Stomach (tissue), 7 donors: ENCODE results near the gene TAFA3.

- PRO-cap: no peak
- RAMPAGE, long total RNA, 5 experiments: no peak in any of the 5 experiments
- RRBS: no CpG with 5 or more reads among the region's 2 CpGs
Measured at GRCh38 chr1:110962794-110963173, 938 bp downstream of the LRIF1 start.

GRCh38 chr1:111221487-111222126 lies 5.9 kb upstream of the CHI3L2 start:
- PRO-cap: no peak
- RAMPAGE, long total RNA, 5 experiments: no peak in any of the 5 experiments
- RRBS: no CpG with 5 or more reads among the region's 5 CpGs

GRCh38 chr1:111454185-111454517 lies 4.9 kb downstream of the ATP5PB start:
- PRO-cap: no peak
- RAMPAGE, long total RNA, 5 experiments: no peak in any of the 5 experiments
- RRBS: no CpG with 5 or more reads among the region's 2 CpGs

GRCh38 chr1:111470858-111471630 lies 2.7 kb upstream of the C1orf162 start:
- PRO-cap: no peak
- RAMPAGE, long total RNA, 5 experiments: no peak in any of the 5 experiments
- RRBS: no CpG with 5 or more reads among the region's 4 CpGs

GRCh38 chr1:111485671-111486125 lies 11.9 kb downstream of the C1orf162 start:
- PRO-cap: no peak
- RAMPAGE, long total RNA, 5 experiments: no peak in any of the 5 experiments
- RRBS: no CpG with 5 or more reads among the region's 4 CpGs

GRCh38 chr1:111488578-111489147 lies 14.8 kb downstream of the ADORA3 start:
- PRO-cap: no peak
- RAMPAGE, long total RNA, 5 experiments: start-site peak on the minus strand in 1 of 5 experiments, at chr1:111488776-111488864 at its widest, 12 reads per replicate
- RRBS: no CpG with 5 or more reads among the region's 10 CpGs

- PRO-cap: unidirectional peak, minus-strand start at chr1:111501847
- RAMPAGE, long total RNA, 5 experiments: no peak in any of the 5 experiments
- RRBS: no CpG with 5 or more reads among the region's 5 CpGs
Measured at GRCh38 chr1:111501715-111502182, 1.7 kb downstream of the ADORA3 start.

GRCh38 chr1:111508244-111508599 lies 4.8 kb upstream of the ADORA3 start:
- PRO-cap: unidirectional peak, minus-strand start at chr1:111508282
- RAMPAGE, long total RNA, 5 experiments: no peak in any of the 5 experiments
- RRBS: no CpG with 5 or more reads among the region's 12 CpGs

DNA sequence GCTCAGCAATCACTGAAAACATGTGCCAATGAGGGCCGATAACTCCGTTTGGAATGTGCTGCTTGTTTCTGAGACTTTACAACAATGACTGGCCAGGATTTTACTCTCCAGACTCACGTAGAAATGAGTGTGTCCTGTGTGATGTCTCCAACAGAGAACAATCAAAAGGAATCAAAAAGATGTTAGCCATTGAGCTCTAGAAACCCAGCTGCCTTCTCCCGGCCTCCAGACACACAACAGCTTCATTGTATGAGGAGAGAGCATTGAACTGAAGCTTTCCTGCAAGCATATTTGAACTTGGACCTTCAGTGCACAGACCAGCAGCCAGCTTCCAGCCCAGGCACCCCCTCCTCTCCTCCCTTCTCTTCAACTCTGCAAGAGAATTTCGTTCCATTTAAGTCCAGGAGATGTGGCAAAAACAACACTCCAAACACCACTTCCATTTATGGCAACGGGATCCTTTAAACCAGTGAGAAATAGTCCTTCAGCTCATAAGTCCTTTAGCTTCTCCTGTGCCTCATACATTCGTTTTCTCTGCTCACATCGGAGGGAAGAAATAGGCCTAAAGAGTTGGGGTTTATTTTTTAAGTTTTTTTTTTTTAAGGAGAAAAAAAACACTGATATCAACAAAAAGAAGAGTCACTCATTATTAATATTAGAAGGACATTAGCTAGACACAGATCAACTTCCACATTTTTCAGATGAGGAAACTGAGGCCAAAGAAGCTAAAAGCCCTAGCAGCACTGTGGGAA lies 32.4 kb upstream of the ADORA3 start:
- PRO-cap: unidirectional peak, minus-strand start at position 368 of the sequence
- RAMPAGE, long total RNA, 5 experiments: no peak in any of the 5 experiments
- RRBS: no CpG with 5 or more reads among the region's 8 CpGs

DNA sequence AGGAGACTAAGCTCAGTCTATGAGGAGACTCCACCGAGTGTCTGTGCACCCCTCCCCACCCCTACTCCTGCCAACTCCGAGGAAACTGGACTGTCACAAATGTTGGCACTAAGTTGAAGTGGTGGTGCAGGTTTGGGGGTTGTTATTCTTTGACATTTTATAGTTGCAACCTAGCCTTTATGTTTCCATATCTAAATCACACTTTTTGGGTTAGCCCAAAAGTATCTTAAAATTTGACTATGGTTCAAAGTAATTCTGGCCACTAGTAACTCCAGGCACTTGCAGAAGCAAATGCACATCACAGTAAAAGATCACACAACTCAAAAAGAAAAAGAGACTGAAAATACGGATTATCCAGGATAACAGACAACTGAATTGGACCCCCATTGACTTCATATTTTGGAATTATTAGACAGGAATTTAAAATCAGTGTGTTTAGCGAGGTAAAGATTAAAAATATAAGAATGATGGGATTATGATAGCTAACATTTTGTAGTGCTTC lies 48.4 kb downstream of the RAP1A start:
- PRO-cap: no peak
- RAMPAGE, long total RNA, 5 experiments: start-site peak on the plus strand in 1 of 5 experiments, centred at position 429 of the sequence, 6 reads per replicate
- RRBS: no CpG with 5 or more reads among the region's 4 CpGs

DNA sequence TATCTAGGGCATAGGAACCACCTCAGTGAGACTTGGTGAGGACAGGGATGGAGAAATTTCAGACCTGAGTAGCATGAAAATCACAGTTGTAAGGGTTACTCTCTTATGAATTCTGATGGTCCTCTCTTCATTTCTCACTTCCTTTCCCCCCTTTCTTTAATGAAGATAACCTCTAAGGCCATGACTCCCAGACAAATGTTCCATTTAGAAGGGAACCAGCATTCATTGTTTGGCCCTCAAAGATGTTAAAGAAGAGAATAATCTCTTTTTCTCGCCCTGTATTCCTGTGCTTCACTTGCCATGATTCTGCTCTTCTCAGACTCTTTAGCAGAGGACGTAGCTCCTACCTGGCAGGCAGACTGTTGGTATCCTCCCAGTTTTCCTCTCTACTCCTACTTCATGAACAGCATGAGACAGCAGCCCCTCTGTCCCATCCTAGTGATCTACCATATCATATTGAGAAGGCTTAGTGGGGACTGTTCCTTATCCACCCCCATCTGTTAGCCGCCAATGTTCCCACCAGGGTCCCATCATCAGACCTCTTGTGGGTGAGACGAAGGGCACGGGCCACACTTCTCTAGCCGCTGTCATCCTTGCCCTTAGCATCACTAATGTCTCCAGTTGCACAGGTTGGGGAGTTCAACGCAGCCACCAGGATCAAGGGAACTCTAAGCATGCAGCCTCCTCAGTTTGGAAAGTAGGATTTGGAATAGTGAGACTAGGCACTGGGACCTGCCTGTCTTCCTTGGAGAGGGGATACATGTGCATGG lies 20.3 kb downstream of the INKA2 start:
- PRO-cap: unidirectional peak, plus-strand start at position 542 of the sequence
- RAMPAGE, long total RNA, 5 experiments: no peak in any of the 5 experiments
- RRBS: no CpG with 5 or more reads among the region's 7 CpGs

DNA sequence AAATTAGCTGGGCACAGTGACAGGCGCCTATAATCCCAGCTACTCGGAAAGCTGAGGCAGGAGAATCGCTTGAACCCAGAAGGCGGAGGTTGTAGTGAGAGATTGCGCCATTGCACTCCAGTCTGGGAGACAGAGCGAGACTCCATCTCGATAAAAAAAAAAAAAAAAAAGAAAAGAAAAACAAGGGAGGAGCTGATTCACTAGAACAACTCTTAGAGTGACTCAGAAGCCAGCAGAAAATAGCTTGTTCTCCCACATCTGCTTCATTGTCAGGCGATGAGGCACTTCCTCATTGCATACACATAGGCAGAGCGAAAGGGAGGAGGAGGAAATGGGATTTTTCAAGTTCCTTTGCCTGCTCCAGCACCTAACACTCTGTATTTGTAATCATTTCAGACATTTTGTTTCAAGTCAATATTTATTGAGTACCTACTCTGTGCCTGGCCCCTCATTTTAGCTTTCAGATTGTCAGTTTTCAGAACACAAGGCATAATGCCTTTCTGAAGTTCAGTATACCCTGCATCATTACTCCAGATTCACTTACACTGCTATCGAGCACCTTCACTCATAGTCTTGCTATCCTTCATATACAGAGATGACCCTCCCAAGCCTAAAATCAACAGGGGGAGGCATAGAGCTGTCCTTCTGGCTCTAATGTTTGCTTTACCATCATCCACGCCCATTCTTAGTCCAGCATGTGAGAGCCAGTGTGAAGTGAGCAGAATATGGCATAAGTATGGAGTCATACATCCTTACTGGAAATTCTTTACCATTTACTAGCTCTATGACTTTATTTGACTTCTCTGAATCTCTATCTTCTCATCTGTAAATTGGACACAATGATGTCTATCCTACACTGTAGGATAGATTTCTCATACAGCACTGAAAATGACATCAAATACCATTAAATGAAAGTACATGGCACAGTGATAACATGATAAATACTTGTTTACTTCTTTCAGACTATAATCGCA lies 1.7 kb upstream of the CTTNBP2NL start:
- PRO-cap: bidirectional peak, plus-strand start at position 266 of the sequence, minus-strand start at position 268 of the sequence
- RAMPAGE, long total RNA, 5 experiments: no peak in any of the 5 experiments
- RRBS: no CpG with 5 or more reads among the region's 12 CpGs

- PRO-cap: no peak
- RAMPAGE, long total RNA, 5 experiments: start-site peak on the plus strand in 1 of 5 experiments, at chr1:112454466-112454529 at its widest, 19 reads per replicate
- RRBS: no CpG with 5 or more reads among the region's 3 CpGs
Measured at GRCh38 chr1:112454295-112454771, 54.4 kb upstream of the WNT2B start.

DNA sequence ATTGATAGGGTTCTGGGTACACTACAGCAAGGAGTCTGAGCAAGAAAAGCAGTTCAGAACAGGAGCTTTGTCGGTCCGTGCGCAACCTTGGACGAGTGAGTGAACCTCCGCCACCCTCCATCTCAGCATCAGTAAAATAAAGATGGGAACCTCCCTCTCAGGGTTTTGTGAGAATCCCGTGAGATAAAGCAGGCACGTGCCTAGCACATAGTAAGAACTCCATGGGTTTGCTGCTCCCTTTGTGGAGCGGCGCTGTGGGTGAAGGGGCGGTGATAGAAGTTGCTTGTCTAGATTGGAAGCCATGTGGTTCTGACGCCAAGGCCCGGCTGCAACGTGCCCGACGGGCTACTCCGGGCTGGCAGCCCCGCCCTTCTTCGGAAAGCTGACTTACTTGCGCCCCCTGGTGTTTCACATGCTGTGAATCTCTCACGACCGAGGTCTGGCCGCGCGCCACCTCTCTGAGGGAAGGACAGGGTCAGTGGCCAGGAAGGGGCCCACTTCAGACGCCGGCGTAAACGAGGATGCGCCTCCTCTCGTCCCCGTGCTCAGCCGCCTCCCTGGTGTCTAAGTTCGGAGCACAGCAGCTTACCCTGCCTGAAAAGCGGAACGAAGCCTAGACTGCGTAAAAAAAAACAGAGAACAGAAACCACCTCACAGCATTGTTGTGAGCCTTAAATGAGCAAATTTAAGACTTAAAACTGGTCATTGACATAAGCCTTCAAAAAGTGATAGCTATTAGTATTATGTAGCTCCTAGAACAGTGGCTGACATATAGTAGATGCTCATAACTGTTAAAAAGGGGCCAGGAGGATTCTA lies 42.6 kb upstream of the WNT2B start:
- PRO-cap: unidirectional peak, plus-strand start at position 502 of the sequence; unidirectional peak, minus-strand start at position 559 of the sequence
- RAMPAGE, long total RNA, 5 experiments: start-site peak on the plus strand in 2 of 5 experiments, centred at positions 174 to 335 of the sequence, 5 reads per replicate
- RRBS: no CpG with 5 or more reads among the region's 36 CpGs

DNA sequence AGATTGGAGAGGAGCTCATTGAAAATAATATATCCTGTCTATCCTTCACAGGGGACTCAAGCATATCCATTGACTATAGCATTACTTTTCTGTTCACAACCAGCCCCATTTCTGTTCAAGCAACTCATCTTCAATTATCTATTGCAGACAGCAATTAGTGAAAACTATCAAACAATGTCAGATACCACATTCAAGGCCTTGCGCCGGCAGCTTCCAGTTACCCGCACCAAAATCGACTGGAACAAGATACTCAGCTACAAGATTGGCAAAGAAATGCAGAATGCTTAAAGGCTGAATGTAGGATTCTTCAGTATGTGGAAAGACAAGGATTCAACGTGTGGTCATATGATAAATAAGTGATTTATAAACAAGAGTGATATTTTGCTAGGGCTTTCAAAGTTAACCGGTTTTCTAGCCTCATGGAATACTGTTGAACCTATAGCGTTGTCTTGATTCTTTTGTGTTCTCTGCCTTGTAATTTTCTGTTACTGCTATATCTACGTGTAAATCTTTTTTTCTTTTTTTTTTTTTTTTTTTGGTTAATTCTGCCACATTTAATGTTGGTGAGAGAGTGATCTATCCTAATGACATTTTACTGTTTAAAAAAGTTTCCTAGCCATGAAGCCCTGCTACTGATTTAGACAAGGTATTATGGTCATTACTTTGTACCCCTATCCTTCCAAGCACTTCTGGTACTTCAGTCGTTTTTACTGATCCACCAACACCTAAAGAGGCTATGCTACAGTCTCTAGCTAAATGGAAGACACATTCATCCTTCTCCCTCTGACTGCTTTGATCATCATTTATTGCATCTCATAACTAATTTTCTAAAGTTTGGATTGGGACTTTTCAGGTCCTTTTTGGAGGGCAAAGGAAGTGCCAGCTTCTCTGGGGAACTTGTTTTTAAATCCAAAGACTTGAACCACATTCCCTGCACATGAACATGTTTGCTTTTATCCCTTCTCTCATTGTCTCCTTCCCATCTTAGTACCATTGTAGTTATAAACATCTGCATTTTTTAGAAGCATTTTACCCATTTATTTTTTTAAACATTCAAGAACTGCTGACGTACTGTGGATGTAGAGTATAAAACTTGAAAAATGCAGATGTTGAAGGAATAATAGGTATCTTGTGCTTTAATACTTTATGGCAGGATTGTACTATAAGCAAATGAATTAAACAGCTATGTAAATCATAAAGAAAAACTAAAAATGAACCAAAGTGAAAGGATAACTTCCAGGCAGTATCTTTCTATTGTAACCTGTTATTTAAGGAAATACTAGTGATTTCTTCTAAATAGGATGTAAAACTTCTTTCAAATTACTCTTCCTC lies 4.1 kb upstream of the MOV10 start:
- PRO-cap: no peak
- RAMPAGE, long total RNA, 5 experiments: no peak in any of the 5 experiments
- RRBS: no CpG with 5 or more reads among the region's 10 CpGs

- PRO-cap: no peak
- RAMPAGE, long total RNA, 5 experiments: no peak in any of the 5 experiments
- RRBS: 5% methylated on average over 2 of the region's 9 CpGs
Measured at GRCh38 chr1:112716106-112716542, 992 bp upstream of the PPM1J start.

DNA sequence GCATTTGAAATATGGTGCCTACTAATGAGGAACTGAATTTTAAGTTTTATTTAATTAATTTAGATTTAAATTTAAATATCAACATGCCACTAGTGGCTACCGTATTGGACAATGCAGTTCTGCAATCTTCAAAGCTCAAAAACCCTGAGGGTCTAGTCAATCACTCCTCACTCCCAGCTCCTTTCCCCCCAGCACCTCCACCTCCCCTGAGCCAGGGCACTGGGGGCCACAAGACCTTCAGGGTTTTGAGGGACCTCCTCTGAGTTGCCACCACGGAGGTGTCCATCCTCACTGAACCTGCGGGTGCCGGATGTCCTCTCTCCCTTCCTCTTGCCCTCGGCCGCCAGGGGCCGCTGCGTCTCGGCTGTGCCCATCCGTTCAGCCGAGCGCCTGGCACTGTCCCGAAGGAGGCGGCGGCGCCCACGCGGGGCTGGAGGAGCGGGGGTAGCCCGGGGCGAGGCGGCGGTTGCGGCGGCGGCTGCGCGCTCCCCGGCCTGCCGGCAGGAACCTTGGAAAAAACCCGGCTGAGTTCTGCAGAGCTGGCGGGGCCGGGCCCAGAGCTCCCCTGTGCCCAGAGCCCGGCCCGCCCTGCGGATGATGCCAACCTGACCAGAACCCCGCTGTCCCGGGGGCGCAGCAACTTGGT lies at the start of gene TAFA3:
TSS of gene TAFA3 (plus strand) at position 396 of the 646 bp plus-strand sequence.
- PRO-cap: no peak
- RAMPAGE, long total RNA, 5 experiments: no peak in any of the 5 experiments
- RRBS: 12% methylated on average over 16 of the region's 39 CpGs

- PRO-cap: no peak
- RAMPAGE, long total RNA, 5 experiments: no peak in any of the 5 experiments
- RRBS: 4% methylated on average over 24 of the region's 49 CpGs
Measured at GRCh38 chr1:112744179-112744615, 25.5 kb downstream of the TAFA3 start.

DNA sequence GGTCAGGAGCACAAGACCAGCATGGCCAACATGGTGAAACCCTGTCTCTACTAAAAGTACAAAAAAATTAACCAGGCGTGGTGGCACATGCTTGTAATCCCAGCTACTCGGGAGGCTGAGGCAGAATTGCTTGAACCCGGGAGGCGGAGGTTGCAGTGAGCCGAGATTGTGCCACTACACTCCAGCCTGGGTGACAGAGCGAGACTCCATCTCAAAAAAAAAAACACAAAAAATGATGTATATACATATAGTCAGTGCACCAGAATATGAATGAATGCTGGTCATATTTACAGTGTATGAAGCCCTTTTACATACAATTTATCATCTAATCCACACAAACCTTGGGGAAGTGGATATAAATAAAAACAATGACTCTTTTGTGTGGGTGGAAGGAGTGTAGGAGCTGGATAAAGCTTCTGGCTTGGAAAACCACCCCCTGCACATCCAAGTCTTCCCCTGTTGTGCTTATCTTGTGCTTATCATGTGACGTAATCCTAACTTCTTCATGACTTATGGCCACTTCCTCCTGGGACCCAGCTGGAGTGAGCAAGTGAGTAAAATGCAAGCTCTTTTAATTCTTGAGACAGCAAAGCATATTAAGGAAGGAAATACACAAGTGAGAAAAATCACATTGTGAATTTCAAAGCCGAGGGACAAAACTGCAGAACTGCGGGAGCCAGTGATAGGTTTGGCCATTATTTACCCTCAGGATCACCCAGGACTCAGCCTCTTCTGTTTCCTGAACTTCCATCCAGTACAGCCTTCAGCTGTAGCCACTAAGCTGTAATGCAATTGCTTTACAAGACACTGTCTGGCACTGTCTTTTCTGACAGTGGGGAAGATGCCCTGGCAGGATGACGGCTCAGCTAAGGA lies 100.3 kb downstream of the TAFA3 start:
- PRO-cap: no peak
- RAMPAGE, long total RNA, 5 experiments: no peak in any of the 5 experiments
- RRBS: no CpG with 5 or more reads among the region's 10 CpGs

GRCh38 chr1:112881752-112882140 lies 74.2 kb downstream of the SLC16A1 start:
- PRO-cap: bidirectional peak, plus-strand start at chr1:112882020, minus-strand start at chr1:112881810
- RAMPAGE, long total RNA, 5 experiments: no peak in any of the 5 experiments
- RRBS: no CpG with 5 or more reads among the region's 7 CpGs